ReNcell CX (cell line): ENCODE data around the genes C9orf57, ZFAND5 and TRPM6.

DNA sequence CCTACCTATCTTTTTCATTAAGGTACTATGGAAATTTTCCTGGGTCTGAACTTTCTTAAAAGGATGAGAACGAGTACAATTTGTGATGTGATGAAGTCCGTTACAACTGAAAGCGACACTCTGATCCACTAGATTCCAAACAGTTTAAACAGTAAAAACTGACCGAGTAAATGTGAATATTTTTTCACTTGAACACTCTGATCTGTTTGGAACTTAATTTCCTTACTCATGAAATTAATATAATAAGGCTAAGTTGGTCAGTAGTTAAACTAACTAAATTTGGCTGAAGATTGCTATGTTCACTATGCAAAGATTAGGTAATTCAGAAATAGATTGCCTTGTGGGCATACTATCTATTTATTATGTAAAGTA lies at the start of gene C9orf57:
C9orf57 (minus strand) TSS at position 122 of the 372 bp plus-strand sequence.
- PRO-cap, result no peak

GRCh38 chr9:72357374-72358369 lies 7.3 kb downstream of the ZFAND5 start:
- PRO-cap, result no peak

DNA sequence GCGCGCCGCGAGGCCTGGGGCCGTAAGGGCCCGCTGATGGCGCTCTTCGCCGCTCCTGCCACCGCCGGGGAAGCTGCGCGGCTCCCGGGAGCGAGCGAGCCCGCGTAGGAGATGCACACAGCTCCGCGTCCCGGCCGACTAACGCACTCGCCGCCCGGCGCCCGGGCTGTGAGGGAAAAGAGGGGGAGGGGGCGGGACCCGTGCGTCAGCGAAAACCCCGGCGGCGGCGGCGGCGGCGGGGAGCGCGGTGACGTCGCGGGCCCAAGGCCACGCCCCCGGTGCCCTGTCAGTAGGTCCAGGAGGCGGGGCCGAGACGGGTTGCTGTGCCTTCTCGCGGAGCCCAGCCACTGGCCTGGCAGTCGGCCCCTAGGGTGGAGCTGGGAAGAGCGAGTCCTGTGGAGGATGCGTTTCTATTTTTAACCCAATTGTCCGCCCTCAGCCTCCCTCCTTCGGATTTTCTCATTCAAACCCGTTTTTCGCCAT lies at the start of gene ZFAND5:
ZFAND5 (minus strand) TSS at position 143 of the 483 bp plus-strand sequence.
- PRO-cap, result bidirectional peak, plus-strand start at position 364 of the sequence, minus-strand start at position 134 of the sequence

- PRO-cap, result no peak
Measured at GRCh38 chr9:72455089-72455704, 66.2 kb upstream of the TMC1 start.

GRCh38 chr9:72461006-72461293 lies 60.5 kb upstream of the TMC1 start:
- PRO-cap, result no peak

DNA sequence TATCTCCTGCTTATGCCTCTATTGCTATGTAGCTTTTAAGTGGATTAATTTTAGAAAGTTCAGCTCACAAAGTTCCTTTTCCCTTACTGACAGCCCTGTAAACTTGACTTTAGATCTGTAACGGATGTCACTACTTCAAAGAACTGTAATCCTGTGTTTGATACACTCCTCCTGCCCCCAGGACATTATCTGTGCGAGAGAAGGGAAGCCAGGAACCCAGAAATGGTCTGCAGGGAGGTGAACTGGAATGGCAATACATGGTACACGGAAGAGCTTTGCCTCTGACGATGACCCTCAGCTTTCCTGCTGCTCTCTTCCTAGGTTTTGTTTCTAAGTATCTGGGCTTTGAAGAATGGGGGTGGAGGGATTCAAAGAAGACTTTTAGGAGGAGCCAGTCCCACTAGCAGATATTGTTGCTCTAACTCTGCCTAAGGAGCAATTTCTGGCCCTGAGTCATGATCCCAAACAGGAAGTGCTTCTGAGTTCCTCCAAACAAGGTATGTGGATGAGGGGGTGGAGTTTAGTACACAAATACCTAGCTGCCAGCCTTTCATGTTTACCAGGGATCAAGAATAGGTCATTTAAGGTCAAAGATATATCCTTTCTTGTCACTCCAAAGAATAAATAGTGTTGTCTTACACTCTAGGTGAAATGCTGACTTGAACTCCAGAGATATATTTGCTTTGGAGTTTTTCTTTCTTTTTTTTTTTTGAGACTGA lies 43.4 kb upstream of the TMC1 start:
- PRO-cap, result no peak

DNA sequence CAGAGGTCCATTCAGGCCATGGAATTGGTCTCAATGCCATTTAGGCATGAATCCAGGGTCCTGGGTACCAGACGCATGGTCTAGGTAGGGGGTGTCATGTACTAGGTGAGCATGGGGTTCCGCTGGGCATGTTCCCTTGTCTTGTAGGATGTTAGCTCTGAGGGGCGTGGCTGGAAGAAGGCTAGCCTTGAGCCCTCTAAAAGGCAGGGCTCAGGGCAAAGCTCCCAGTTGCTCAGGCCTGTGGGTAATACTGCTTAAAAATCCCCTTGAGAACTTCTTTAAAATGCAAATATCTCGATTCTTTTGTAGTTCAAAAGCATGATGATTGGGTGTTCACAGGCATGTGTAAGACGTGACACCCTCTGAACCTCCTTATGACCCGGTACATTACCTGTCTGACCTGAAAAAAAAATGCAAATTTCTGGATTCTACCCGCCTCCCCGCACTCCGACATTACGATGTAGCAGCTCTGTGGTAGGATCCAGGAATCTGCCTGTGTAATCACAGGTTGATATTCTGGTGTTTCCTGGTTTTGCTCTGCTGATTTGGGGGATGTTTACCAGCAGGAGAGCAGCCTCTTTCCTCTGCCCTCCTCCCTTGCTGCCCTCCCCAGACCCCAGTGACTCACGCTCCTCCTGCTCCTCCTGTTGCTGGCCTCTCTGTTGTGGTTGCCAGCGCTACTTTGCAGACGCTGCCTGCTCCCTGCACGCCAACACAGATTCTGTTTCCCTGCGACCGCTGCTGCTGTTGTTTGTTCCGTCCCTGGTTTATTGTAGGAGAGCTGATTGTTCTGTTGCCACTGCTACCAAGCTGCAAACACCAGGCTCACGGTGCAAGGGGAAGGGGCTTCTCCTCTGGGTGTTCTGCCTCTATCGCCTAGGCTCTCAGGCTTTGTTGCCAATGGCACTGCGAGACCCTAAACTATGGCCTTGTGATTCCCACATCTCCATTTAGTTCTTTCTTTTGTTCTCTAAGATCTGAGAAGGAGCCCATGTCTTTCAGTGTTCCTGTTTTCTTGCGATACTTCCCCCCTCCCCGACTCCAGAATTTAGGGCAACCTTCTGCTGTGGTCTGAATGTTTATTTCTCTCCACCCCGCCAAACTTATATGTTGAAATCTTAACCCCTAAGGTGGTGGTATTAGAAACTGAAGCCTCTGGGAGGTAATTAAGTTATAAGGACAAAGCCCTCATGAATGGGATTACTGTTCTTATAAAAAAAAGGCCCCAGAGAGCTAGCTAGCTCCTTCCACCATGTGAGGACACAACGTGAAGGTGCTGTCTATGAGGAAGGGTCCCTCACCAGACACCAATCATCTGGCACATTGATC lies 6.0 kb downstream of the TMC1 start:
- PRO-cap, result bidirectional peak, plus-strand start at position 693 of the sequence, minus-strand start at position 615 of the sequence; bidirectional peak, plus-strand start at position 728 of the sequence, minus-strand start at position 721 of the sequence

GRCh38 chr9:72749377-72749796 lies 203.5 kb downstream of the ALDH1A1 start:
- PRO-cap, result no peak

DNA sequence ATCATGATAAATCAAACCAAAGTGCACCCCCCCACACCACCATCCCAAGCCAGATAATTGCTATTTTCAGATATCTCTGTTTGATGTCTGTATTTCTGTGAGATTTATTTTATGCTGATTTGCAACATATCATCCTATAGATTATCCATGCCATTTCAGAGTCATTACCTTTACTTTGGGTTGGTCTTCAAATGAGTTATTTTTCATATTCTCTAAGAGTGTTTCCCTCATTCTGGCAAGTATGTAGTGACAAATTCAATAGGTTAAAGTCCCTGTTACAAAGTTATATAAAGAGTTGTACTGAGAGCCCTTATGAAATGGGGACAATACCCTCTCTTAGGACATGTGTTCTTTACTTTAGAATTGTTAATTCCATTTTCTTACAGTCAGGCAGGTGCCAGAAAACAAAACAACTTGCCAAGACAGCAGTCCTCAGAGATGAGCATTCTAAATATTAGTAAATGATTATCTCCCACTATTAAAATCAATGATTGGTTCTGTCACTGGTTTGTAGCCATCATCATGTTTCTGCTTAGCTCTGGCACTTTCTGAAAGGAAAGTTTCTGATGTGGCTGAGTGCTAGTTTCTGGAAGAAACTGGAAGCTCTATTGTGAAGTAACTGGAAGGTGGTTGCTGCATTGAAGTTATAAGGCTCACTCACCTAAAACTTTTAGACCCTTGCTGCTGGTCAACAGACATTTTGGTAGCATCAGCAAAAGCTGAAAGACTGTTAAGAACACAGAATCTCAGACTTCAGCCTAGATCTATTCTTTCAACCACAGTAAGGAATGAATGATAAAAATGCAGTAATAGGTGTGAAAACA lies 5.9 kb downstream of the ALDH1A1 start:
- PRO-cap, result no peak

- PRO-cap, result no peak
Measured at GRCh38 chr9:72997182-72998261, 44.7 kb upstream of the ALDH1A1 start.

- PRO-cap, result no peak
Measured at GRCh38 chr9:73050808-73051321, 98.0 kb upstream of the ALDH1A1 start.

- PRO-cap, result no peak
Measured at GRCh38 chr9:74581124-74581511, 84.0 kb downstream of the RORB start.

- PRO-cap, result no peak
Measured at GRCh38 chr9:74642366-74642855, 145.3 kb downstream of the RORB start.

DNA sequence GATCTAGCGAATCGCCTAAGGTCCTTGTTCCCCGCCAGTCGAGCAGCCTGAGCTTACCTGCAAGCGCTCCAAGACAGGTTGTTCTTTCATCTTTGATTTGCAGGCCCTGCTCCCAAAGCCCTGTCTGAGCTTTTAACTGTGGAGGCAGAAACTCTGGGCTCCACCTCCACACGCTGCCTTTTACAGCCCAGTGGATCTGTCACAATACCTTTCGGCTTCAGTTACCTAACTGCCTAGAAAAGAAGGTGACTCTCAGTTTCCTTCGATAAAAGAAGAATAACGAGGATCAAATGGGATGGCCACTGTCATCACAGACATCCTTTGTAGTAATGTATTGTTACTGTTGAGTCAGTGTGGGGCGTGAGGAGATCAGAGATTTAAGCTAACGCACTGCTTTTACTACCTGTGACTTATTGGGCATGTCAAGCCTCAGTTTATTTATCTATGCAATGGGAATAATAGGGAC lies at the start of gene TRPM6:
TRPM6 (minus strand) TSS at position 155 of the 466 bp plus-strand sequence.
- PRO-cap, result no peak

DNA sequence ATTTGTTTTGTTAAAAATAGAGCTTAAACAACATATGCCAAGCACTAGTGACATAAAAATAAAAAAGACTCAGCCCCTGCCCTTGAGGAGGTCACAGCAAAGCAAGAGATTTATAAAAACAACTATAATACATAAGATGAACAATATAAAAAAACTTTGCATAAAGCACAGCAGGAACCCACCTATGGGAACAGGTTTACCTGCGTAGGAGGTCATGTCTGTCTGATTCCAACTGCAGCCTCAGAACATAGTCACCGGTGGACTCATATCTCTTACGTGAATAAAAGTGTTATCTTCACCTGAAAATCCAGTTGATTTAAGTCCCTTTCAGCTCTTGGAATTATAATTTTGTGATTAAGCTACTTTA lies 1.3 kb downstream of the CARNMT1 start:
- PRO-cap, result no peak

- PRO-cap, result no peak
Measured at GRCh38 chr9:75071565-75072171, 16.3 kb downstream of the NMRK1 start.

- PRO-cap, result no peak
Measured at GRCh38 chr9:75229805-75230346, 141.6 kb downstream of the OSTF1 start.

DNA sequence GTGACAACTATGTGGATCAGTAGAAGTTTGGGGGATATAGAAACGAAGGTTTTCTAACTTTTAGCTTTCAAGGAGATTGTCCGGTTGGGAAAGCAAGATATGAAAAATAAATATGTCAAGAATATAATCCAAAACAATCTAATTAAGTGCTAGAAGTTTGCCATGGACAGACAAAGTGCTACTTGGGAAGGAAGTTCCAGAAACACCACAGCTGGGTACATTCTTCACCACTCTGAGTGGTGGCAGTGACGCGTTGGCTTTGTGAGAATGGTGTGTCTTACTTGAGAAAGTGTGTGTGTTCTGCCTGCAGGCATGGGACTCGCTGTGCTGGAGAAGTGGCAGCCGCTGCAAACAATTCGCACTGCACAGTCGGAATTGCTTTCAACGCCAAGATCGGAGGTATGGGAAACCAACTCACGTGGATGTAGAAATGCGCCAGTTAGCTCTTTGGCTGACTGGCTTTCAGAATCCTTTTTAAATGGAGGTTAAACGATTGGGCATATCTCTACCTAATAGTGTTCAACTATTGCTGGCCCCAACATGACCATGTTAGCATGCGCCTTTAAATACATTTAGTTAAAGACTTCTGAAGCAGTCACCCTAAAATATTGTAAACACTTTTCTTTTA lies 177.3 kb downstream of the PCSK5 start:
- PRO-cap, result no peak

DNA sequence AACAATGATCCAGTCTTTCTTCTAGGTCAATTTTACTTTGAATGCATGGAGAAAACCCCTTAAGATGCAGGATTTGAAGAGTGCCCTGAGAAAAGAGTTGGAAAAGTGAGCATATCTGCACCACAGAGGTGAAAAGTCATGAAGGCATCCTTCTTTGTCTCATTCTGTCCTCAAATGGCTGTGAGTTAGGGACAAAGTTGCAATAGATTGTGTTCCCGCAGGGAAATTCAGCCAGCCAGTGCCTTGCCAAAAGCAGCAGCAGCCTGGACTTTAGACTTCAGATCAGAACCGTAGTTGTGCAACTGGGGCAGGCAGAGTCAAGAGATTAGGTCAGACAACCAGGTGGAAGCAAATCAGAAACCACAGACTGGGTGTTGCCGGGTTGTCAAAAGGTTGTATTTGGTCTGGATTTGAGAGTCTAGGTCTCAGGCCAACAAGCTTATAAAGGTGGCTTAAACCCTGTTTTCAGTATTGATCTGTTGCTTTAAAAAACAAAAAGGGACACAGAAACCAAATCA lies 21.1 kb downstream of the RFK start:
- PRO-cap, result no peak

GRCh38 chr9:76421318-76421767 lies 27.1 kb upstream of the RFK start:
- PRO-cap, result no peak